ENCODE data around the genes FGFR1OP2 and MRPS35.

GRCh38 chr12:26112513-26113226 lies 12.2 kb downstream of the BHLHE41 start:
- PRO-cap: no peak
CAGE:
- cytosol, long polyA plus RNA: no peak
- long polyA plus RNA: no peak
- nucleus, long polyA plus RNA: no peak

DNA sequence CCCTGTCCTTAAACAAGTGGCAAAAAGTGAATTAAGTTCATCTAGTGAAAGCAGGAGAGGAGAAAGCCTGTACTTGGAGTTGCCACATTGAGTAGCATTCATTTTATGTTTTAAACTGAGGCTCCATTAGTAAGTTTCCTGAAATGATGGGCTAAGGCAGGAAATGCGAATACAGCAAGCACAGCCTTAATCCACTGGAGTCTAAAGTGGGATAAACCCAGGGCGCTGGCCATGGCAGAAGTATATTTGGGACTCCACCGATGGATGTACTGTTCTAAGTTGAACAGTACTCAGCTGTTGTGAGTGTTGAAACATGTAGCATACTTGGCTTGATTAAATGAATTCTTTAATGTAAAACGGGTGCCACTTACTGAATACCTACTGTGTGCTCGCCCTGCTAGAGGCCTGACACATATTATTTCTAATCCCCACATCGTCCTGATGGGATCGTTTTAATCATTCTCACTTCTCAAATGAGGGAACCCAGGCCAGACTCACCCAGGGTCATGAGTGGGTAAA lies 999 bp downstream of the SSPN start:
- PRO-cap: no peak
CAGE:
- cytosol, long polyA plus RNA: no peak
- long polyA plus RNA: no peak
- nucleus, long polyA plus RNA: no peak

- PRO-cap: no peak
CAGE:
- cytosol, long polyA plus RNA: no peak
- long polyA plus RNA: no peak
- nucleus, long polyA plus RNA: no peak
Observed at GRCh38 chr12:26239333-26239974, 44.1 kb downstream of the SSPN start.

GRCh38 chr12:26268761-26269260 lies 73.4 kb downstream of the SSPN start:
- PRO-cap: no peak
CAGE:
- cytosol, long polyA plus RNA: no peak
- long polyA plus RNA: no peak
- nucleus, long polyA plus RNA: no peak

DNA sequence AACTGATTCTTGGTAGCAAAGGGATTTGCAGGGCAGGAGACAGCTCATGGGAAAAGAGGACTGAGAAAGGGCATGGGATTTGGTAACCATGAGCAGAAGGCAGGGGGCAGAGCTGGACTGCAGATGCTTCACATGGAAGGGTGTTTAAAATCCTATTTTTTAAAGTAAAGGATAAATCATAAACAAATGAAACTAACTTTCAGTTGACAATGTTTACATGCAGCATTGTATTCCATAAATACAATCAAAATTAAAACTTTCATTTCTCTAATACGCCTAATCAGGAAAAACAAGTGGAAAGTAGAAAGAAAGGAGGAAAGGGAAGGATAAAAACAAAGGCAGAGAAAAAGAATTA lies 203.0 kb downstream of the ITPR2 start:
- PRO-cap: no peak
CAGE:
- cytosol, long polyA plus RNA: no peak
- long polyA plus RNA: no peak
- nucleus, long polyA plus RNA: no peak

- PRO-cap: no peak
CAGE:
- cytosol, long polyA plus RNA: no peak
- long polyA plus RNA: no peak
- nucleus, long polyA plus RNA: no peak
Observed at GRCh38 chr12:26831859-26832329, 1.1 kb downstream of the ITPR2 start.

GRCh38 chr12:26845752-26846476 lies 12.9 kb upstream of the ITPR2 start:
- PRO-cap: no peak
CAGE:
- cytosol, long polyA plus RNA: no peak
- long polyA plus RNA: no peak
- nucleus, long polyA plus RNA: no peak

- PRO-cap: bidirectional peak, plus-strand start at chr12:26938082, minus-strand start at chr12:26937981; bidirectional peak, plus-strand start at chr12:26938470, minus-strand start at chr12:26938331
CAGE:
- cytosol, long polyA plus RNA: start-site peak on the minus strand at chr12:26937943-26938022, 881 and 1,125 reads in 2 replicates; start-site peak on the plus strand at chr12:26938434-26938516, 859 and 1,002 reads in 2 replicates
- long polyA plus RNA: start-site peak on the minus strand at chr12:26937944-26937974, 473 and 320 reads in 2 replicates; start-site peak on the plus strand at chr12:26938459-26938514, 797 and 500 reads in 2 replicates; start-site peak on the plus strand at chr12:26938610-26938617, 60 and 49 reads in 2 replicates
- nucleus, long polyA plus RNA: start-site peak on the minus strand at chr12:26937932-26938020, 994 and 369 reads in 2 replicates
Observed at GRCh38 chr12:26937868-26938825, at the start of gene FGFR1OP2. Gene FGFR1OP2 (plus strand): TSS chr12:26938470.

DNA sequence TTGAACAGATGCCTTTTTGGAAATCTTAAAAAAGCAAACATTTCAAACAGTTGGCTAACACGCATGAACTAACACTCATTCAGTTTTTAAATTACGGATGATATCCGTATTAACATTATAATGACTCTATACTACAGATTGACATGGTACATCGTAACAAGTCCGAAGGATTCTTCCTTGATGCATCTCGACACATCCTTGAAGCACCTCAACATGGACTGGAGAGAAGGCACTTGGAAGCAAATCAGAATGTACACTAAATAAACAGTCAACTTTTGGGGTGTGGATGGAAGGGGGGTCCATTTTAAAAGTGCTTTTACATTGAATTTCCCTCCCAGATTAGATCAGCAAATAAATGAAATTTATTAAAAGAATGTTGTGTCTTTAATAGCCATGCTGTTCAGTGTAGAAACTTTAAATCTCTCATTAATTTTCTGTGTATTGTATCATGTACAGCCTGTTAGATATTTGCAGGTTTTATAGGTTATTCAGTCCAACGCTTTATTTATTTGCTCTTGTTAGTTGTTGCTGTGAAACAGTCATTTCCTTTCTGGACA lies 22.2 kb downstream of the FGFR1OP2 start:
- PRO-cap: no peak
CAGE:
- cytosol, long polyA plus RNA: no peak
- long polyA plus RNA: no peak
- nucleus, long polyA plus RNA: no peak

DNA sequence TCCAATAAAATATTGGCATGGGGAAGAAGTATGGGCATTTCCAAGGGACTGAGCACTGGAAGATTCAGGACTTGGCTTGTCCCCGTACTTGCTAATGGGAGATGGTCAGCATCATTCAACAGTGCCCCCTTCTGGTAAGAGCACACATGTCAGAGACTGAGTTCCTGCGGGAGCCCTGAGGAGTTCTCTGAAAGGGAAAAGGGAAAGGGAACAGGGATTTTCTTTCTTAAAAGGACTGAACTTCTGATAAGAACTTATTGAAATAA lies 59.7 kb upstream of the C12orf71 start:
- PRO-cap: no peak
CAGE:
- cytosol, long polyA plus RNA: no peak
- long polyA plus RNA: no peak
- nucleus, long polyA plus RNA: no peak

DNA sequence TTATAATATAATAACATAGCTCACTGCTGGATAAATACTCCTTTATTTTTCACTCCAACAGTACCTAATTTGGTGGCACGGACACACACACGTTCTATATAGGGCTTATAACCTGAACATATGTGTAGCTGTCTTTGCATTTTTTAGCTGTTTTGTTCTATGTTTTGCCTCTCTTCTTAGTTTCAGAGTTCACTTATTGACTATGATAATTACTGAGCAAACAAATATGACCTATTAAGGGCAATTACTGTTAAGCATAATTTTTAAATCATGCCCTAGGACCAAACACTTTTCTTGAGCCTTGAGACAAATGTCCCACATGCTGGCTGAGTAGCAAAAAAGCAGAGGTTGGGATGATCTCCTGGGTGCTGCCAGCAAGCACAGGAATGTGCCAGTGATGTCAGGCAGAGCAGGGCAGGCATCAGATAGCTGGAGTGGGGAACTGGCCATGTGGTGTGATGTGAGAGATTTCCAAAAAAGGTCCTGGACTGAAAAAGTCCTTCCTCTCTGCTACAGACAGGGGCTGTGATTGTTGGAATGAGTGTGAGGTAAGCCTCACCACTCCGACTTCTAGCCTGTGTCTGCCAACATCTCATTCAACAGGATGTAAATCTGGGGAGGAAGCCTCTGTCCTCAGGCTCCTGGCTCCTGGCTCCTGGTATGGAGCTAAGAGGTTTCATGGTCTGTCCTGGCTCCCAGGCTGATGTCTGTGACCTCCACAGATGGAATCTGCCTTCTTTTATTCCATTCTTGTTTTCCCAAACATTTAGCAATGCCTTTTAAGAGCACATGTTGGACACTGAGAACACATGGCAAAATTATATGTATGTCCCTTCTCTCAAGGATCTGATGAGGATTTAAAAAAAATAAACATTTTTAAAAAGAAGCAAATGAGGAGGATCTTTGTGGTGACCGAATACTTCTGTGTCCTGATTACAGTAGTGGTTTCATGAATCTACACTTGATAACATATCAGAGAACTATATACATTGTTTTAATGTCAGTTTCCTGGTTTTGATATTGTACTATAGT lies 50.2 kb upstream of the STK38L start:
- PRO-cap: no peak
CAGE:
- cytosol, long polyA plus RNA: no peak
- long polyA plus RNA: no peak
- nucleus, long polyA plus RNA: no peak

DNA sequence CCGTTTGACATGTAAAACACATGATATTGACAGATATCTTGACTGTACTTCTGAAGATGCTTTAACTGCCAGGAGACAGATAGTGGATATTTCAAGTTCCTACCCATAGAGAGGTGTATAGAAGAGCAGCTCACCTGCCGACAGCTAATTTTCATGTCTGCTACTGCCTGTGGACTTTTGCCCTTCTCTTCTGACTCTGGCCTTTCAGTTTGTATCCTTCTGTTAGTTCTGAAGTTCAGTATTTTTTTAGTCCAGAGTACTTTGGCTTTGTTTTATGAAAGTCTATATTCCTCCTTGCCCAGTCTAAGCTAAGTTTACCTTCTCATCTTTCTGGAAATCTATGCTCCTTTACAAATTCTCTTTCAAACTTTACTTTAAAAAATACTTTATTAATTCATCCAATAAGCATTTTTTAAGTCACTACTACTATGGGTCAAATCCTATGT lies 30.8 kb upstream of the STK38L start:
- PRO-cap: no peak
CAGE:
- cytosol, long polyA plus RNA: no peak
- long polyA plus RNA: no peak
- nucleus, long polyA plus RNA: no peak

DNA sequence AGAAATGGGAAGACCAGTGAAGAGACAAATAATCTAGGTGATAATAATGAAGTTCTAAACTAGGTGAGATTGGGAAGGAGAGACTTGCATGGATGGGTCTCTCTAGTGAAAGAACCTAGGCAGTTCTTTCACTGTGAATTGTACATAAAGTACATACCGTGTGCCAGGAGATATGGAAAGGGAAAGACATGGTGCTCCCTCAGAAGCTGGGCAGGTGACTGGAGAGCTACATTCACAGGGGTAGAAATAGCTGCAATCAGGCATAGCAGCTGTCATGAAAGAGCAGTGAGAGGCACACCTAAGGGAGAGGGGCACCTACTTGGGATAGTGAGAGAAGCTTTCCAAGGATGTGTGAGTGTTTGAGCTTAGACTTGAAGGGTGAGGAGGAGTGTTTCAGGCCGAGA lies 9.3 kb downstream of the STK38L start:
- PRO-cap: no peak
CAGE:
- cytosol, long polyA plus RNA: no peak
- long polyA plus RNA: no peak
- nucleus, long polyA plus RNA: no peak

DNA sequence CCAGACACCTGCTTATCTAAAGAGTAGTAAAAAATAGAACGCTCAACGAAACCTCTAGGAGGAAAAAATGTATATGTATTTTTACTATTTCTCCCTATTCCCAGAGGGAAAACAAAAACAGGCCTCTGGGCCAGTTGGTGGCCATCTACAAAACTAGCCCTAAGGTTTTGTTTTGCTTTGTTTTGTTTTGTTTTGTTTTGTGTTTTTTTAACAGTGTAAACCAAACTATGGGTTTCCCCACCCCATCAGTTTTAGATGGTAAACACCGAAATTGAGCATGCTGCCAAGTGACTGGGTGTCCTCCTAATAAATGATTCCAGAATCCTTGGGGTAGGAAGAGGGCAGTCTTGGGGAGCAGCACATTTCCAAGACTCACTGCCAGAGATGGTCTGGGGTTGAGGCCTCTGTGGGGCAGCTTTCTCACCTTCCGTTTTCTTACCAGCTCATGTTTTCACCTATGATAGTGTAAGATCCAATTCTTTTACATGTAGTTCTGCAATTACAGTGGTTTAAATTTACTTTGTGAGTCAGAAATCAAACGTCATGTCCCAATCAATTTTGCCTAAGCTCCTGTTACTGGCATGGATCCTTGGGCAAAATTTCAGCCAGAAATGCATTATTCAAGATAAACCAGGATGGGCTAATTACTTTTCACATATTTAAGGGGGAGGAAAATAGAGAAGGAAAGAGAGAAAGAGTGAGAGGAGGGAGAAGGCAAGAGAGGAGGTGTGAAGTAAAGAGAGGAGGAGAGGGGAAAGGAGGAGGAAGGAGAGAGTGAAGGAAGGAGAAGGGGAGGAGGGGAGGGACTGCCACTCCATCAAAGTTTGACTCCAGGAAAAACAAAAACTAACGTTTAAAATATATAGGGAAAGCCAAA lies 2.6 kb downstream of the BMAL2 start:
- PRO-cap: no peak
CAGE:
- cytosol, long polyA plus RNA: no peak
- long polyA plus RNA: no peak
- nucleus, long polyA plus RNA: no peak

GRCh38 chr12:27523102-27523902 lies 704 bp upstream of the PPFIBP1 start:
- PRO-cap: no peak
CAGE:
- cytosol, long polyA plus RNA: no peak
- long polyA plus RNA: no peak
- nucleus, long polyA plus RNA: no peak

- PRO-cap: no peak
CAGE:
- cytosol, long polyA plus RNA: no peak
- long polyA plus RNA: no peak
- nucleus, long polyA plus RNA: no peak
Observed at GRCh38 chr12:27524783-27525292, 832 bp downstream of the PPFIBP1 start.

- PRO-cap: no peak
CAGE:
- cytosol, long polyA plus RNA: no peak
- long polyA plus RNA: no peak
- nucleus, long polyA plus RNA: no peak
Observed at GRCh38 chr12:27542489-27543178, 18.6 kb downstream of the PPFIBP1 start.

- PRO-cap: no peak
CAGE:
- cytosol, long polyA plus RNA: no peak
- long polyA plus RNA: no peak
- nucleus, long polyA plus RNA: no peak
Observed at GRCh38 chr12:27582968-27583593, 59.1 kb downstream of the PPFIBP1 start.

- PRO-cap: bidirectional peak, plus-strand start at chr12:27710844, minus-strand start at chr12:27710761
CAGE:
- cytosol, long polyA plus RNA: start-site peak on the plus strand at chr12:27710801-27710843, 379 and 450 reads in 2 replicates
- long polyA plus RNA: start-site peak on the plus strand at chr12:27710821-27710844, 353 and 218 reads in 2 replicates
- nucleus, long polyA plus RNA: start-site peak on the plus strand at chr12:27710815-27710844, 242 and 347 reads in 2 replicates
Observed at GRCh38 chr12:27710620-27711227, at the start of gene MRPS35. Gene MRPS35 (plus strand): TSS chr12:27710832.

- PRO-cap: no peak
CAGE:
- cytosol, long polyA plus RNA: no peak
- long polyA plus RNA: no peak
- nucleus, long polyA plus RNA: no peak
Observed at GRCh38 chr12:27779688-27780074, 352 bp upstream of the KLHL42 start.